Gastroesophageal sphincter (tissue), 4 donors: ENCODE measurements around the genes CDRT15 and ZSWIM7.

GRCh38 chr17:13639340-13639544 lies 37.5 kb upstream of the HS3ST3A1 start:
- PRO-cap, result no peak
- RAMPAGE, long total RNA, 4 experiments, result no peak in any of the 4 experiments

- PRO-cap, result no peak
- RAMPAGE, long total RNA, 4 experiments, result no peak in any of the 4 experiments
Observed at GRCh38 chr17:14236704-14236970, at the start of gene CDRT15. CDRT15 (minus strand) TSS chr17:14236862.

DNA sequence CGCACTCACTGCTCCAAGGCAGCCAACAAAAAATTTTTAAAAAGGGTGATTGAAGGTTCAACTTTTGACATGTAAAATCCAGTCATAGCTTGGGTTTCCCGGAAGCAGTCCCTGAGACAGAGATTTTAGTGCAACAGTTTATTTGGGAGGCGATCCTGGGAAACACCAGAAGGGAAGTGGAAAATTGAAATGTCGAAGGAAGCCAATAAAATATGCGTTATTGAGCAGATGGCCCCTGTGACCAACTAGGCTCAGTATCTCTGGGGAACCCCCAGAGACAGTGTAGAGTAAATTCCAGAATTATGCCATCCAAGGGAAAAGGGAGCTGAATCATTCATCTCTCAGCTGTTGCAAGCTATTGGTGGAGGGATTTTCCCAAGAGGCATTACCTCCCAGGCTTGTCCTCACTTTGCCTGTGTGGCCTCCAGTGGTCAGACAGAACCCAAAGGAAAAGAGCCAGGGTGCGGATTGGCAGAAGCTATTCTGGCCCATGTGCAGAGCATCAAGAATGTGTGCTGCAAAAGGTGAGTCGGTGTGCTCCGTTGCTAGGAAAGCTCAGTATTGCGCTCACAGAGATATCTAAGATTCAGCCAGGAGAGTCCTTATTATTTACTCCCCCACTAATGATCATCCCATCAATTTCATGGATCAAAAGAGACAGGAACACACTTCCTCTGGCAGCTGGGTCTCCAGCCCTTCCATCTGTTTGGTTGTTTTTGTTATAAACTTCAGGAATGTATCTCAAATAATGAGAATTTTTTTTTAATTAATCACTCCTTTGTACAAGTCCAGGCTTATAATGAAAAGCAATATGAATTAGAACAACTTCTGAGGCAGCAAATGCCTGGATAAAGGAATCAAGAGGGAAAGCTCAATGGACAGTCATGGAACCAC lies 73.1 kb downstream of the HS3ST3B1 start:
- PRO-cap, result no peak
- RAMPAGE, long total RNA, 4 experiments, result no peak in any of the 4 experiments

DNA sequence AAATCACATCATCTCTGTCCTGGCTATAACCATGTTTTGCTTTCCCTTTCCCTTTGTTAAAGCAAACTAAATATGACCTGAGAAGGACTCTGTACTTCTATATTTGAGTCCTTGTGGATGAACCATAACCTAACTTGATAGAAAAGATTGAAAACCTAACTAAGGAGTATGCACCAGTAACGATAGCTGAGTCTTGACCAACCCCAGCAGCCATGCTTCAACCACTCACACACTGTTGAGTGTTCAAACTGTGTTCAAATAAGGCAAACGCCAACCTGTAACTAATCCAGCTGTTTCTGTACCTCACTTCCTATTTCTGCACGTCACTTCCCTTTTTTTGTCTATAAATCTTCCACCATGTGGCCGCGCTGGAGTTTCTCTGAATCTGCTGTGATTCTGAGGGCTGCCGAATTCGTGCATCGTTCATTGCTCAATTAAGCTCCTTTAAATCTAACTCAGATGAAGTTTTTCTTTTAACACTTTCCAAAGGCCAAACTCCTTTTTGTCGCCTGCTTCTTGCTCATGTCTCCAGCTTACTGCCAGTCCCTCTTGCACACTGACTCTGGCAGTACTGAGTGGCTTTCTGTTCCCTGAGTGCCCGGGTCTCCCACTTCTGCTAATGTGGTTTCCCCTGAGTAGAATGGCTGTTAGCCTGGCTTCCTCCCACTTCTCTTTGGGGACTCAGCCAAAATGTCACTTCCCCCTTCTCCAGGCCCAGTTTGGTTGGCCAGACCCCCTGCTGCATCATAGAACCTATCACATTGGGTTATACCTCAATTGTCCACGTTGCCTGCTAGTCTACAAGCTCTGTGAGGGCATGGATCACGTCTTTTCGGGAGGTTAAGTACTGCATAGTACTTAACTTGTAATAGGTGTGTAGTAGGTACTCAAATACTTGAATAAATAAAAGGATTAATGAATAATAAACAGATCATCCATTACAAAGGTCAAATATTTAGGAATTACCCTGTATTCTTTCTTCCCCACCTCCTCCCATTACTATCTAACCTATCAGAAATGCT lies 304.2 kb downstream of the HS3ST3B1 start:
- PRO-cap, result unidirectional peak, minus-strand start at position 642 of the sequence
- RAMPAGE, long total RNA, 4 experiments, result no peak in any of the 4 experiments

- PRO-cap, result no peak
- RAMPAGE, long total RNA, 4 experiments, result no peak in any of the 4 experiments
Observed at GRCh38 chr17:15350783-15351188, 9.4 kb upstream of the TEKT3 start.

- PRO-cap, result bidirectional peak, plus-strand start at chr17:15377547, minus-strand start at chr17:15377485; unidirectional peak, minus-strand start at chr17:15377679
- RAMPAGE, long total RNA, 4 experiments, result no peak in any of the 4 experiments
Observed at GRCh38 chr17:15377435-15378104, 36.2 kb upstream of the TEKT3 start.

DNA sequence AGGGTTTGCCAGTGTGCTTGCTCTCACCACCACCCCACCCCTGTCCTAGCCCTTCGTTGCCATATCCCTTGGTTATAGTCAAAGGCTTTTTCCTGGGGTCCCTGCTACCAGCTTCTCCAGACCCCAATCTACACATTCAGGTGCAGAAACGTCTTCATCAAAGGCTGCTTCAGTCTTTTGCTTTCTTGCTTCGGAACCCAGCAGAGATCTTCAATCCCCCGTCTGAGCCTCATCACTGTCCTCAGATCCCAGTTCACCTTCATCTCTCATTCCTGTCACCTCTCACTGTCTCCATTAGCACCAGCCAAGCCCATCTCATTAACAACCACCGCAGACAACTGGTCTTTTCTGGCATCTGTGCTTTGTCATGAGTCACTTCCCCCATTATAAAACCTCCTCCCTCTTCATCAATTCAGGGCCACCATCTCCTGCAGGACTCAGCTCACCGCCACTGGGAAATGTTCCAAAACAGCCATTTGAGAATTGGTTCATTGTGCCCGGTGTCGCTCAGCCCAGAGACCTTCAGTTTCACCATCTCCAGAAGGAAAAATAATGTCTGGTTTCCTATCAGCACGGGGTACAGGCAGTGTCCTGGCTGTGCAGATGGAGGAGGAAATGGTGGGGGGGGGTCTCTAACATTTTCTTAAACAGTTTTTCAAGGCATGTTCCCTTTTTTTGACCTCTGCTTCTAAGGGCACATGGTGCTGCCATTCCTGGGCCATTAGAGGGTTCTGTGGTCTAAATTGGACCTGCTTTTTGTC lies 56.9 kb upstream of the TEKT3 start:
- PRO-cap, result no peak
- RAMPAGE, long total RNA, 4 experiments, result no peak in any of the 4 experiments

DNA sequence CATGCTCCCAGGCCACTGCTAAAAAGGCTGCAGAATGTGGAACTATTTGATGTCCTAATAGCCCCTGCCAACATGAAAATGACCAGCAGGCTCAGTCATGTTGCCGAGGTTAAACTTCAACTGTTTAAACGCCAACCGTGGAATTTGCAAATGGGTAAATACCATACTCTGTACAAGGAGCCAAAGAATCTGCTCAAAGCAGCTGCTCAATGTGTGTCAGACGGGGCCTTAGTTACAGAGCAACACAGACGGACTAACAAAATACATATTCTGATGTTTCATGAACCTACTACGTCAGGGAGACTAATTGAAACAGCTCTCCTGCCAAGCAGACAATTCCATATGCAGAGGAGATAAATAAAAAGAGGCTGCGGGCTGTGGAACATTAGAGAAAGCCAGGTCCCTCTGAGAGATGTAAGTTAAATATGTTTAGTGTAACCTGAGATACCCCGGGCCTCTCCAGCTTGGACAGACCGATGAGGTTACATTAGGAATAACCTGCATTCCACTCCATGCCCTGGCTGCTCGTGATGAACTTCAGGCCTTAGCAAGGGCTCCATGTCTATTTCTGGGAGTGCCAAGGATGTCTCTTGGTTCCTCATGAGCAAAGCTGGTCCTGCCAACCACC lies 33.1 kb downstream of the CDRT4 start:
- PRO-cap, result no peak
- RAMPAGE, long total RNA, 4 experiments, result no peak in any of the 4 experiments

- PRO-cap, result no peak
- RAMPAGE, long total RNA, 4 experiments, result no peak in any of the 4 experiments
Observed at GRCh38 chr17:15436225-15436946, 31.0 kb downstream of the CDRT4 start.

DNA sequence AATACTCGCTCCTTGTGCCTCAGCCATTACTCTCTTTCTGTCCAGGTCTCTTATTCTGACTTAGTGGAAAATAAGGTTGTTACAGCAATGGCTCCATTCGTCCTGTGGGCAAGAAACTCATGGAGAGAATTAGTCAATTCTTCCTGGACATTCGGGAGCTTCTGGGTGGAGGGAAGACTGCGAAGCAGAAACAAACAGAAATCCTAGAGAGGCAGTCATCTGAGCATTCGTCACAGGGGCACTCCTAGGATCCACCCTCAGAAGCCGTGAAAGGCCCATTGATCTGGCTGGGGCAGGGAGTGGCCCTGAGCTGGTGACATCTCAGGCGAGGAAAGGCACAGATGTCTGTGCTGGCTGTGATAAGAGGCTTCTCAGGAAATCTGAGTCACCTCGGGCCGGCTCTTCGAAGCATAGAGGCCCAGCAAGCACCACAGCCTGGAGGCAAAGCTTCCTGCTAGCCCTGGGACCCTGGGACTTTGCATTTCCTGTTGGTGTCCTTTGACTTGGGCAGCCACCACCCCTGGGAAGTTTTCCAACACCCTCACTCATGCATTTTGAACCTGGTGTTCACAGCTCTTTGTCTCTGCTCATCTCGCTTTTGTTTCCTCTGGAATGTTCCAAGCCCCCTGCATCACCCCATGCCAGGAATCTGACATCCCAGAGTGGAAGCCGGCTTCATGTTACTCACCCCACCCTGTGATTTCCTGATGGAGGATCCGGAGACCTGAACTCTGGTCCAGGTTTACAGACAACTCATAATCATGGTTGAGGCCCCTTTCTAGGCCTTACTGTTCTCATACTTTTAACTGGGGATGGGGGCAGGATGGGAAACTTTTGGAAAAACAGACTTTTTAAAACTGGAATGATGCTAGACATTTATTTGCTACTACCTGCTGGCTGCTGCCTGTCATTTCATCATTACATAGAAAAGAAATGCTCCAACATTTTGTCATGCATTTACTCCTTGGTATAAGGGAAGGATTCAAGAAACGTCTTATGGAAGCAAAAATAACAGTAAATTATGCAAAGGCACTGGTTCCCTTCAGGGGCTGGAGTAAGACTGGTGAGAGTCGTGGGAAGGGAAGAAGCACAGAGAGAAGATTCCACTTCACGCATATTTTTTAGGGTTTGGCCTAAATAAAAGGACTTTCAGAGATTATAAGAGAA lies 23.5 kb upstream of the CDRT4 start:
- PRO-cap, result bidirectional peak, plus-strand start at position 388 of the sequence, minus-strand start at position 163 of the sequence
- RAMPAGE, long total RNA, 4 experiments, result no peak in any of the 4 experiments

DNA sequence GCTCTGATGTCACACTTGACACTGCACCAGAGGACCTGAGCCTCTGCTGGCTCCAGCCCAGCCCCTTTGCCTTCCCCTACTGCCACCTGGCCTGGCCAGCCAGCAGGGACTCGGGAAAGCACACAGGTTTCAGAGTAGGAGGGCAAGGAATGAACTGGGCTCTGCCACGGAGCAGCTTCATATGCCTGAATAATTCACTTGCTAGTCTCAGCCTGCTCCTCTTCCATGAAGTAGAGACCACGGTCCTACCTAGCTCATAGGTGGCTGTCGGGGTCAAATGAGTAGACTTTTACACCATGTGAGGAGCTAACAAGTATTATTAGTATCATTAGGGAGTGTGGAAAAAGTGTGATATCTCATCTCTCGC lies 2.8 kb upstream of the FBXW10B start:
- PRO-cap, result no peak
- RAMPAGE, long total RNA, 4 experiments, result no peak in any of the 4 experiments

DNA sequence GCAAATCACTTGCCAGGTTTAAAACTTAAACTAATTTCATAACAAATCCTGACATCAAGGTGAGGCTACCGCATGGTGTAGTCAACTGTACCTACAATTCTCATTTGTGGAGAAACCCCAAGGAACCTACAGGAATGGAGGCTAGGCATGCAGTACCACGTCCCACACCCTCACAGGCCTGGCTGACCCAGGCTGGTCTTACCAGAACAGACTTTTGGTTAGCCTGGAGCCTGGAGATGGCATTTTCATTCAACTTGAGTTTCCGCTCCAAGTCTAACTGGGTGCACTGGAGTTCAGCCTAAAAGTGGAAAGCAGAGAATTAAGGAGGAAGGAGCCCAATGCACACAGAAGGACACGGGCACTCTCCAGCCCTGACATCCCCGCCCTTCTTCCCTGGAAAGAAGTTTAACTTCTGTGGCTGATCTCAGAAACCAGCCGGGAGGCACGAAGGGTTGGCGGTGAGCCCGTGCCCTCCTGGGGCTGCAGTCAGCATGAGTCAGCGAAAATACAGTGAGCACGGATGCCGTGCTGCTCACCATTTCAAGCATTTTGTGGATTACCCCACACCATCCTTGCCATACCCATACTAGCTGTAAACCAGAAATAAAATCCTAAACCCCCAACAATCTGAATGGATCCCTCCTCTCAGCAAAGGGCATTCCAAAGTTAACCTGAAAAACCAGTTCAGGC lies 23.2 kb upstream of the FBXW10B start:
- PRO-cap, result no peak
- RAMPAGE, long total RNA, 4 experiments, result start-site peak on the minus strand in 2 of 4 experiments, centred at positions 382 to 395 of the sequence, 25 to 60 reads per replicate

DNA sequence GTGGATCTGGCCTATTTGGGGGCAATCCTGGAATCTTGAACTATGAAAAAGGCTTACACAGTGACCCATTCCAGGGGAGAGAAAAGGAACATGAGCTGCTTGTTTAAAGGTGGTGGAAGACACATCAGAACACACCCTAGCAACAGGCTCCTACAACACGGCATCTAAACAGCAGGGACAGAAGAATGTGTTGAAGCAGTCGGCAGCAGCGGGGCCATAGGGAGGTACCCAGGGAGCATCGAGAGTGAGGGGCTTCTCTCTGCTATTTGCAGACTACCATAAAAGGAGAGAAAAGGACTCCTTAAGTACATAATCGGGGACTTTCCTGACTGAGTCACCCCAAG lies 26.3 kb upstream of the FBXW10B start:
- PRO-cap, result unidirectional peak, plus-strand start at position 198 of the sequence
- RAMPAGE, long total RNA, 4 experiments, result no peak in any of the 4 experiments

- PRO-cap, result bidirectional peak, plus-strand start at chr17:15999824, minus-strand start at chr17:15999661
- RAMPAGE, long total RNA, 4 experiments, result start-site peak on the minus strand in 4 of 4 experiments, at chr17:15999616-15999710 at its widest, 48 to 370 reads per replicate
Observed at GRCh38 chr17:15998973-15999879, at the start of gene ZSWIM7. ZSWIM7 (minus strand) TSS chr17:15999704.

DNA sequence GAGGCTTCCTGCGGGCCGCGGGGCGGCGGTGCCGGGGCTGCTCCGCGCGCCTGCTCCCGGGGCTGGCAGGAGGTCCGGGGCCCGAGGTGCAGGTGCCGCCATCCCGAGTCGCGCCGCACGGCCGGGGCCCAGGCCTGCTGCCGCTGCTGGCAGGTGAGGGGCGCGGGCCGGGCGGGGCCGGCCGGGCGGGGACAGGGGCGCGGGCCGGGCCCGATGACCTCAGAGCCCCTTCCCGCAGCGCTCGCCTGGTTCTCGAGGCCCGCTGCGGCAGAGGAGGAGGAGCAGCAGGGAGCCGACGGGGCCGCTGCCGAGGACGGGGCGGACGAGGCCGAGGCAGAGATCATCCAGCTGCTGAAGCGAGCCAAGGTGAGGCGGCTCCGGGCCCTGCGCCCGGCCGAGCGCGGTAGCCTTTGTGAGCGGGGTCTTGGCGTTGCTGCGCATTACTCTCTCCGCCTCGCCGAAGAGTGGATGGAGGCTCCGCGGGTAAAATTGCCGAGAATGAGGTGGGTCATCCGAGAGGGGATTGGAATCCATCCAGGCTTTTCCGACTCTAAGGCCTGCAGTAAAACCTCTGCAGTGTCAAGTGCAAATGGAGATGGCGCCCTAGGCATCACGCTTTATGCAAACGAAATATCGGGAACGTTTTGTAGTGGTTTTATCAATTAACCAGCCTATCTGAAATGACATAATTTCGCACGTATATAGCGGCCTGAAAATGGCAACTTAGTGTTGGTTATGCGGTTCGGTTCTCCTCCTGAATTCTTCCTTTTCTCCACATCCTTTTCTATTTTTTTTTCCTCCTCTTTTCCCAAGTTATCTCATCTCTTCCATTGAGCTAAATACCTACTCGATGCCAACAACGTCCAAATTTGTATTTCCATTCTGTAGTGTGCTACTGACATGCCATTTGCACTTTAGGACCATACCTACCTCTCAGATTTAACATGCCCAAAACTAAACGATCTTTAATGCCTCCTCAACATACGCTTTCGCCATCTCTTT lies 557 bp downstream of the TTC19 start:
- PRO-cap, result no peak
- RAMPAGE, long total RNA, 4 experiments, result no peak in any of the 4 experiments

- PRO-cap, result no peak
- RAMPAGE, long total RNA, 4 experiments, result no peak in any of the 4 experiments
Observed at GRCh38 chr17:16025414-16026017, 25.9 kb downstream of the TTC19 start.

DNA sequence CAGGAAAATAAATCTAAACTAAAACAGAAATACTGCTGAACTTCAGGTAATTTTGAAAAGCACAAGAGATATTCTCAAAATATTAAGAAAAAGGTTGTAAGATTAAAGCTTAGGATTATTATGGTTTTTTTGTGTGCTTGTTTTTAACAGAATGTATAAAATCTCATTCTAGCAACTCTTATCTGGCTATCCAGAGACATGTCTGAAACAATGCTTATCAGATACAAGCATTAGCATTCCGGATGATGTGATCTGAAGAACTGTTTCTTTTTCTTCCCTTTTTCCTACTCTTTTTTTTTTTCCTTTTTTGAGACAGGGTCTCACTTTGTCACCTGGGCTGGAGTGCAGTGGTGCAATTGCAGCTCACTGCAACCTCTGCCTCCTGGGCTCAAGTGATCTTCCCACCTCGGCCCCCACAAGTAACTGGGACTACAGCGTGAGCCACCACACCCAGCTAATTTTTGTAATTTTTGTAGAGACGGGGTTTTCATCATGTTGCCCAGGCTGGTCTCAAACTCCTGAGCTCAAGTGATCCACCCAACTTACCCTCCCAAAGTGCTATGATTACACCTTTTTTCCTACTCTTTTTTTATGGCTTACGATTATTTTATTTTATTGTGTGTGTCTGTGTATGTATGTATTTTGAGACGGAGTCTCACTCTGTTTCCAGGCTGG lies 38.7 kb downstream of the TTC19 start:
- PRO-cap, result no peak
- RAMPAGE, long total RNA, 4 experiments, result no peak in any of the 4 experiments

- PRO-cap, result no peak
- RAMPAGE, long total RNA, 4 experiments, result no peak in any of the 4 experiments
Observed at GRCh38 chr17:16040938-16041430, 41.4 kb downstream of the TTC19 start.

- PRO-cap, result no peak
- RAMPAGE, long total RNA, 4 experiments, result no peak in any of the 4 experiments
Observed at GRCh38 chr17:16071433-16071780, 71.8 kb downstream of the TTC19 start.

DNA sequence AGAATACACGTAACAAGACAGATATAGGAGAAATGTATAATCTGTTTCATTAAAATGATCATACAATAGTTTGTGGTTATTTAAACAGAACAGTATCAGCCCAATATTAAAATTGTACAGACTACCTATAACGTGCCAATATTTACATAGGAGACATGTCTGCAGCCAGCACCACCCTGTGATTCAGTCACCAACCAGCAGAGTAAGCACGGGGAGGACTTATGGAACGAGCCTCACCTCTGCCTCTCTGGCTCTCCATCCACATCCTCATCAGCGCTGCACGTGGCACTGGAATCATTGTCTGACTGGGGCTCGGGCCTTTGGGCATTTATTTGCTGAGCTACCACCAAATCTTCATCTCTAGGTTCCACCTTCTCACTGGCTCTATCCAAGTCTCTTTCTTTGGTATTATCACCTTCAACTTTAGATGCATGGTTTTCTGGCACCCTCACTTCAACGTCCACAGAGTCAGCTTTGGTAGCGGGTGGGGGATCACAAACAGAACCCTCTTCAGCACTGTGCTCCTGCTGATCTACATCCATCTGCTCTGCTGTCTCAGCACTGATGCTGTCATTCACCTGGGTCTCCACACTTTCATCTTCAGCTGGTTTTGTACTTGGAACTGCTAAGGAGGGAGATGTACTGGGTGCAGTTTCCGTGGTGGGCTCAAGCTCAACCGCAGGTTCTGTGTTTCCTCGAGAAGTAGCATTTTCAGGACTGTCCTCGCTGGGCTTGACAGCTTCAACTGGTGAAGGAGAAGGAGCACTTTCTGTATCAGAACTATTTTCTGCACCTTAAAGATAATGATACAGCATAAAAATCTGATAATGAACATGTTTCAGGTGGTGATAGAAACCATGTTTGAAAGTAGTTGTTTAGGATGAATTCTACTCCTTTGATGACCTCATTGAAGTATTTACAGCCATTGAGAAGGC lies 101.7 kb downstream of the TTC19 start:
- PRO-cap, result no peak
- RAMPAGE, long total RNA, 4 experiments, result no peak in any of the 4 experiments